ENCODE data around the genes VDAC1 and TXNDC15.

GRCh38 chr5:133999566-134000629 is 4.9 kb downstream of the VDAC1 start:
- RAMPAGE, long total RNA = no peak
- RRBS = no CpG with 5 or more reads among the region's 11 CpGs
PRO-cap:
- standard = no peak
- CoPRO, capped RNA only, 2 experiments = no peak in any of the 2 experiments
- CoPRO, capped and uncapped RNA, 2 experiments = no peak in any of the 2 experiments
- CoPRO, uncapped RNA only, 2 experiments = peak in 1 of 2 experiments; most common minus-strand start chr5:133999881 (in 1)
CAGE:
- cytosol, long polyA plus RNA = no peak
- long polyA plus RNA = no peak
- nucleolus, long total RNA = no peak
- nucleus, long polyA plus RNA = no peak

DNA sequence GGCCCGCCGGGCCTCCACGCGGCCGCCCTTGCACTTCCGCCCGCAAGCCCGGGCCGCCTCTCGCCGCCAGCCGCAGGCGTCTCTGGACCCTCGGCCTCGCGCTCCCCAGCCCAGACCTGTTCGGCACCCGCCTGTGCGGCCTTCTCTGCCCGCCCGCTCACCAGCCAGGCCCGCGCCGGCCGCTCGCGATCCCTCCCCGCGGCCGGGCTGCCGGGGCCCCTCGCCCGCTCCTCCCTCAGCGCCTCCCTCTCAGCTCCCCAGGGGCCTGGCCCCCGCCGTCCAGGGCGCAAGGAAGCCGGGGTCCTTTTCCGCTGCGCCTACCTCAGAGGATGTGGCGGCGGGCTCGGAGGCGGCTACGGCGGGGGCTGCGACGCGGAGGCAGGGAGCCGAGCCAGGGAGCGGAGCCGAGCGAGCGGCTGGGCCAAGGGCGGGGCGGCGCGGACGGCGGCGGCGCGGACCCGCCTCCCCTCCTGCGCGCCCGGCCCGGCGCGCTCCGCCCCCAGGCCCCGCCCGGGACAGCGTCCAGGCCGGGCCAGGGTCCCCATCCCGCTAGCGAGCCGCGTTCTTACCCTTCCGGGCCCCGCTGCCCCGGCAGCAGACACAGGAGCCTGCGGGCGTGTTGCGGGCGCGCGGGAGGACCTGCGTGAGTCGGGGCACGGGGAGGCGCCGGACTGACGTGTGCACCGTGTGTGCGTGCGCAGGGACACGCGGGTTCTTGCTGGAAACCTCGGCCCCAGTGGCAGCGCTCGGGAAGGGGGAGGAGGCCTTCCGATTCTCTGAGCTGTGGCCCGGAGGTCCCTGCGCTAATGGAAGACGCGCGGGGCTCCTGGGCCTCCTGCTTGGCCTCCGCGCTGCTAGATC is at the start of gene VDAC1:
Gene VDAC1, minus strand, starts transcription at position 650 of the 861 bp plus-strand sequence.
- RAMPAGE, long total RNA = start-site peak on the minus strand centred at position 387 of the sequence, 85 bp wide, 7,989 and 6,307 reads in 2 replicates
- RRBS = 2% methylated on average over 37 of the region's 110 CpGs
PRO-cap:
- standard = bidirectional peak, plus-strand start at position 515 of the sequence, minus-strand start at position 414 of the sequence
- CoPRO, capped RNA only, 2 experiments = peak in 2 of 2 experiments; most common plus-strand start position 502 of the sequence (in 1); most common minus-strand start position 398 of the sequence (in 1)
- CoPRO, capped and uncapped RNA, 2 experiments = peak in 1 of 2 experiments; most common plus-strand start position 525 of the sequence (in 1); most common minus-strand start position 418 of the sequence (in 1)
- CoPRO, uncapped RNA only, 2 experiments = peak in 2 of 2 experiments; most common plus-strand start position 534 of the sequence (in 1); most common minus-strand start position 380 of the sequence (in 2)
CAGE:
- cytosol, long polyA plus RNA = start-site peak on the minus strand centred at position 389 of the sequence, 88 bp wide, 520 and 496 reads in 2 replicates; start-site peak on the minus strand centred at position 664 of the sequence, 92 bp wide, 119 and 59 reads in 2 replicates
- long polyA plus RNA = start-site peak on the minus strand centred at position 386 of the sequence, 83 bp wide, 263 and 872 reads in 2 replicates
- nucleolus, long total RNA = no peak
- nucleus, long polyA plus RNA = start-site peak on the minus strand centred at position 387 of the sequence, 85 bp wide, 453 and 355 reads in 2 replicates

DNA sequence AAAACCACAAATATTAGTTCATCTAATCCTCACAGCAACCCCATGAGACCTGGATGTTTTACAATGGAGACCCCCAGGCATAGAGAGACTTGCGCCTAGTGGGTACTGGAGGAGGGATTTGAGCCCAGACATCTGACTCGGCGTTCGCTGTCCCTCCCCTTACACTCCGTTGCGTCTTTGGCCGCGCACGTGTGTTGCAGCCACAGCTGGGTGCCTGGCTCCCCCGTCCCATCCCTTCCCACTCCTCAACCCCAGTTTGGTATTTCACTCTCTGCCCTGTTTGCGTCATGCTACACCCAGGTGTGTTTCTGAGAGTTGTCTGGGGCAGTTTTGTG is 13.4 kb downstream of the TCF7 start:
- RAMPAGE, long total RNA = no peak
- RRBS = no CpG with 5 or more reads among the region's 11 CpGs
PRO-cap:
- standard = no peak
- CoPRO, capped RNA only, 2 experiments = no peak in any of the 2 experiments
- CoPRO, capped and uncapped RNA, 2 experiments = no peak in any of the 2 experiments
- CoPRO, uncapped RNA only, 2 experiments = no peak in any of the 2 experiments
CAGE:
- cytosol, long polyA plus RNA = no peak
- long polyA plus RNA = no peak
- nucleolus, long total RNA = no peak
- nucleus, long polyA plus RNA = no peak

DNA sequence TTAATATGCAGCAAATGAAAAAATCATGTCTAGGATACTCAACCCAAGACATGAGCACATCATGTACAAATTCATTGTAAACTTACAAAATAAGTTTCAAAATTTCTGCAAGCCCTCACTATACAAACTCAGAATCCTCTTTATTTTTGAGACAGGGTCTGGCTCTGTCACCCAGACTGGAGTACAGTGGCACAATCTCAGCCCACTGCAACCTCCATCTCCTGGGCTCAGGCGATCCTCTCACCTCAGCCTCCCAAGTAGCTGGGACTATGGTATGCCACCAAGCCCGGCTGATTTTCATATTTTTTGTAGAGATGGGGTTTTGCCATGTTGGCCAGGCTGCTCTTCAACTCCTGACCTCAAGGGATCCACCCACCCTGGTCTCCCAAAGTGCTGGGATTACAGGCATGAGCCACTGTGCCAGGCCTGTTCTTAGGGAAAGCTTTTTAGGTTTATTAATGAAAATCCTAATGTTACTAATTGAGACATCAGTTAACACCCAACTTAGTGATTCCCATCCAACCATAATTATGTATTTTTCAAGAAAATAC is 18.4 kb upstream of the SKP1 start:
- RAMPAGE, long total RNA = no peak
- RRBS = no CpG with 5 or more reads among the region's 2 CpGs
PRO-cap:
- standard = no peak
- CoPRO, capped RNA only, 2 experiments = no peak in any of the 2 experiments
- CoPRO, capped and uncapped RNA, 2 experiments = no peak in any of the 2 experiments
- CoPRO, uncapped RNA only, 2 experiments = peak in 2 of 2 experiments; most common minus-strand start position 142 of the sequence (in 2)
CAGE:
- cytosol, long polyA plus RNA = no peak
- long polyA plus RNA = no peak
- nucleolus, long total RNA = no peak
- nucleus, long polyA plus RNA = no peak

- RAMPAGE, long total RNA = no peak
- RRBS = no CpG with 5 or more reads among the region's 4 CpGs
PRO-cap:
- standard = no peak
- CoPRO, capped RNA only, 2 experiments = no peak in any of the 2 experiments
- CoPRO, capped and uncapped RNA, 2 experiments = no peak in any of the 2 experiments
- CoPRO, uncapped RNA only, 2 experiments = no peak in any of the 2 experiments
CAGE:
- cytosol, long polyA plus RNA = no peak
- long polyA plus RNA = no peak
- nucleolus, long total RNA = no peak
- nucleus, long polyA plus RNA = no peak
Observed at GRCh38 chr5:134241963-134242535, 16.2 kb upstream of the PPP2CA start.

- RAMPAGE, long total RNA = no peak
- RRBS = no CpG with 5 or more reads among the region's 14 CpGs
PRO-cap:
- standard = no peak
- CoPRO, capped RNA only, 2 experiments = no peak in any of the 2 experiments
- CoPRO, capped and uncapped RNA, 2 experiments = no peak in any of the 2 experiments
- CoPRO, uncapped RNA only, 2 experiments = no peak in any of the 2 experiments
CAGE:
- cytosol, long polyA plus RNA = no peak
- long polyA plus RNA = no peak
- nucleolus, long total RNA = no peak
- nucleus, long polyA plus RNA = no peak
Observed at GRCh38 chr5:134345463-134346579, 21.1 kb downstream of the CDKL3 start.

DNA sequence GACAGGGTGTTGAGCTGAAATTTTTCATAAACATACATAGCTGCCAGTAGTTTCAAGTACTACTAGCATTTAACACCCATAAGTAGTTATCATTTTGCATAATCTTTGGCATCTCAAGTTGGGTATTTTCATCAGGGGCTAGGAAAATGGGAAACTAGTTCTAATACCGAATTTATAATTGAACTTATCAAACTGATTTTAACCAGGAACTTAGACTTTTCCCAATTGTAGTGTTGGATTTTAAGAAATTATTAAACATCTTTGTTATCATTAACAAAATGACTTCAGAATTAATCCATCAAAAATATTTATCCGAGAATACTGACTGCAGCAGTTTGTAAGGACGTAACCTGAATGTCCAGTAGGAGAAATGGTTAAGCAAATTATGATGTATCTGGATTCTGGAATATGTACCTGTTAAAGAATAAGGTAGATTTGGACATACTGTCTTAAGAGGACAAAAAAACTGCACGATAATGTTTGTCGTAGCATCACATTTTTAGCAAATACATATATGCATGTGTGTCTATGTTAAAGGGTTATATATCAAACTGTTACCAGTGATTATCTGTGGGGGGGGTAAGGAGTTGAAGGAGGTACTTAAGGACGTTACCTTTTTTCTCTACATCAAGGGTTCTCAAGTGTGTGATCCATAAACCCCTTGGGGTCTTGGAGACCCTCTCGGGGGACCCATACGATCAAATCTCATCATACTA is 5.8 kb downstream of the UBE2B start:
- RAMPAGE, long total RNA = no peak
- RRBS = no CpG with 5 or more reads among the region's 8 CpGs
PRO-cap:
- standard = no peak
- CoPRO, capped RNA only, 2 experiments = no peak in any of the 2 experiments
- CoPRO, capped and uncapped RNA, 2 experiments = no peak in any of the 2 experiments
- CoPRO, uncapped RNA only, 2 experiments = peak in 2 of 2 experiments; most common plus-strand start position 230 of the sequence (in 1); most common minus-strand start position 437 of the sequence (in 1)
CAGE:
- cytosol, long polyA plus RNA = no peak
- long polyA plus RNA = no peak
- nucleolus, long total RNA = no peak
- nucleus, long polyA plus RNA = no peak

- RAMPAGE, long total RNA = no peak
- RRBS = no CpG with 5 or more reads among the region's 9 CpGs
PRO-cap:
- standard = no peak
- CoPRO, capped RNA only, 2 experiments = no peak in any of the 2 experiments
- CoPRO, capped and uncapped RNA, 2 experiments = no peak in any of the 2 experiments
- CoPRO, uncapped RNA only, 2 experiments = no peak in any of the 2 experiments
CAGE:
- cytosol, long polyA plus RNA = no peak
- long polyA plus RNA = no peak
- nucleolus, long total RNA = no peak
- nucleus, long polyA plus RNA = no peak
Observed at GRCh38 chr5:134427544-134428141, 16.0 kb upstream of the CDKN2AIPNL start.

DNA sequence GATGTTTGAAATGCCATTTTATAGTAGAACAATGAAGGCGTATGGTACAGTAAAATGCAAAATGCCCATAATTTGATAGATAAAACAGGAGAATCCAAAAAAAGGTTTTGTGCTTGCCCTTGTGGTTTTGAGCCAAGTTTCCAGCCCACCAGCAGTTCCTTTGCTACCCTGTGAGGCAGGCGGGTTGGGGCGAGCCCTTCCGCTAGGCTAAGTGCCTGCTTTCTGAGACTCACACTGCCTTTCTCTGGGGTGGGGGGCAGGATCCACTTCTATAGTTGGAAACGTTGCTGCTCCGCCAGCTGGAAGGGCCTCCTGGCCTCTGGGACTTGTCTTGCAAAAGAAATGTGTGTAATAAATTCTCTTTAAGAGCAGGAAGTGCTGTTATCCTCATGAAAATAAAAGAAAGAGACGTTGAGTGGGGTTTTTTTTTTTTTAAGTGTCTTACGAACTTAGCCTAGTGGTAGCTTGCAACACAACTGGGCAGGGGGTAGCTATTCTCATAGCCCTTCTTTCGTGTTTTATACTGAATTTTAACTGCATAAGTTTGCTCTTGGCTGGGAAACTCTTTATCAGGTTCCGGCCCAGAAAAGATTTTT is 19.6 kb downstream of the JADE2 start:
- RAMPAGE, long total RNA = no peak
- RRBS = no CpG with 5 or more reads among the region's 10 CpGs
PRO-cap:
- standard = no peak
- CoPRO, capped RNA only, 2 experiments = no peak in any of the 2 experiments
- CoPRO, capped and uncapped RNA, 2 experiments = no peak in any of the 2 experiments
- CoPRO, uncapped RNA only, 2 experiments = no peak in any of the 2 experiments
CAGE:
- cytosol, long polyA plus RNA = no peak
- long polyA plus RNA = no peak
- nucleolus, long total RNA = no peak
- nucleus, long polyA plus RNA = no peak

DNA sequence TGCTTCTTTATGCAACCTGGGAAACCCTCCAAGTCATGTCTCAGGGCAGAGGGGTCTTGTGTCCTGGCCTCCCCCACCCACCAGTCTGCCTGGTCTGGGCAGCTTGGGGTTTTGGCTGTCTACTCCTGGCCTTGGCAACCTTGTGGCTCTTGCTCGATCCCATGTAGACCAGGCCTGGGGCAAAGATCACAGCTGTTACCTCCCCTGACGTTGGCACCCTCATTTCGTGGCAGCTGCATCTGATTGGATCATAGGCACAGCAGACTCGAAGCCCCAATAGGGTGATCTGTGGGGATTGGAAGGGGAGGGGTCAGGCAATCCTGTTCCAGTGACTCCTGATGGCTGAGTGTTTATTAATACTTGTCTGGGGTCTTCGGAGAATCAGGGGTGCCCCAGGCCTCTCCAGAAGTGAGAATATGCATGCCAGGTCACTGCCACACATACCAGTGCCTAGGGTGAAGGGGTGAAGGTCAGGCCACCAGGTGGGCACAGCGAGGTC is 28.5 kb downstream of the JADE2 start:
- RAMPAGE, long total RNA = no peak
- RRBS = no CpG with 5 or more reads among the region's 6 CpGs
PRO-cap:
- standard = no peak
- CoPRO, capped RNA only, 2 experiments = no peak in any of the 2 experiments
- CoPRO, capped and uncapped RNA, 2 experiments = no peak in any of the 2 experiments
- CoPRO, uncapped RNA only, 2 experiments = no peak in any of the 2 experiments
CAGE:
- cytosol, long polyA plus RNA = no peak
- long polyA plus RNA = no peak
- nucleolus, long total RNA = no peak
- nucleus, long polyA plus RNA = no peak

DNA sequence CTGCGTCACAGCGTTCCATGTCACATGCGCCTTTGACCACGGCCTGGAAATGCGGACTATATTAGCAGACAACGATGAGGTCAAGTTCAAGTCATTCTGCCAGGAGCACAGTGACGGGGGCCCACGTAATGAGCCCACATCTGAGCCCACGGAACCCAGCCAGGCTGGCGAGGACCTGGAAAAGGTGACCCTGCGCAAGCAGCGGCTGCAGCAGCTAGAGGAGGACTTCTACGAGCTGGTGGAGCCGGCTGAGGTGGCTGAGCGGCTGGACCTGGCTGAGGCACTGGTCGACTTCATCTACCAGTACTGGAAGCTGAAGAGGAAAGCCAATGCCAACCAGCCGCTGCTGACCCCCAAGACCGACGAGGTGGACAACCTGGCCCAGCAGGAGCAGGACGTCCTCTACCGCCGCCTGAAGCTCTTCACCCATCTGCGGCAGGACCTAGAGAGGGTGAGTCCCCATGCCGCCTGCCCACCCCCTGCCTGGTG is 40.7 kb downstream of the JADE2 start:
- RAMPAGE, long total RNA = no peak
- RRBS = no CpG with 5 or more reads among the region's 24 CpGs
PRO-cap:
- standard = no peak
- CoPRO, capped RNA only, 2 experiments = no peak in any of the 2 experiments
- CoPRO, capped and uncapped RNA, 2 experiments = no peak in any of the 2 experiments
- CoPRO, uncapped RNA only, 2 experiments = no peak in any of the 2 experiments
CAGE:
- cytosol, long polyA plus RNA = no peak
- long polyA plus RNA = no peak
- nucleolus, long total RNA = no peak
- nucleus, long polyA plus RNA = no peak

DNA sequence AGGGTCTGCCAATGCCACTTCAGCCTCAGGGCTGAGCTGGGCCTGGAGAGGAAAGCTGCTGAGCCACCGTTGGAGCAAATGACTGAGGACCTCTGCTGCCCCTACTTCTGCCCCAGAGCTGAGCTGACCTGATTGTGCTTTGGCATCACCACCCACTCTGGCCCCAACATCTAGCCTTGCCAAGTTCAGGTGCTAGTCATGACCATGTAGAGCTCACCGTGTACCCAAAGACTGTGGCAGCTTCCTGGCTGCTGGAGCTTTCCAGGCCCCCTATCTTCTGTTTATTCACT is 49.0 kb downstream of the JADE2 start:
- RAMPAGE, long total RNA = no peak
- RRBS = no CpG with 5 or more reads among the region's 2 CpGs
PRO-cap:
- standard = no peak
- CoPRO, capped RNA only, 2 experiments = no peak in any of the 2 experiments
- CoPRO, capped and uncapped RNA, 2 experiments = no peak in any of the 2 experiments
- CoPRO, uncapped RNA only, 2 experiments = no peak in any of the 2 experiments
CAGE:
- cytosol, long polyA plus RNA = no peak
- long polyA plus RNA = no peak
- nucleolus, long total RNA = no peak
- nucleus, long polyA plus RNA = no peak

DNA sequence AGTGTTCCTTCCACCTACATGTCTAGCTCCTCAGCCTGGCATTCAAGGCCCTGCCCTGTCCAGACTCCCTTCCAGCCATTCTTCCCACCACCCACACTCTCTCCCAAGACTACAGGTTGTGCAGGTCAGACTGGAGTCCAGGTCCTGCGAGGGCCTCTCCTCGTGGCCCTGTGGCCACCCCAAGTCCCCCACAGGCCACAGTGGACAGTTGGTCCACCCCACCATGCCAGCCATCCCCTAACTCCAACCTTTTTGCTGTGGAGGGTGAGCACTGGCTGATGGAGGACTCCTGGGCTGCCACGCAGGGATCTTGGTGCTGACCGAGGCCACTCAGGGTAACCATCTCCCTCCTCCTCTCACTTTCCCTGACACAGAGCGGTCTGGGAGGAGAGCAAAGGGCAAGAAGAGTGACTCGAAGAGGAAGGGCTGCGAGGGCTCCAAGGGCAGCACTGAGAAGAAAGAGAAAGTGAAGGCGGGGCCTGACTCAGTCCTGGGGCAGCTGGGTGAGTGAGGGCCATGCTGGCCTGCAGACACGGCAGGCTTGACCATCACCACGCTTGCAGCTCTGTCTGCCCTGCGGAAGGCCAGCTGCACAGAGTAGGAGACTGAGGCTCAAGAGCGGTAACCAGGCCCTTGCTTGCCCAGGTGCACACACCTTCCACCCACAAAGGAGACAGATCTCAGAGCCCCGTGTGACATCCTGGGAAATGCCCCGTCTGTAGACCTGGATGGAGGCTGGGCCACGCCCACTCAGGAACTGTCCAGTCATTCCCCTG is 51.1 kb downstream of the JADE2 start:
- RAMPAGE, long total RNA = no peak
- RRBS = no CpG with 5 or more reads among the region's 15 CpGs
PRO-cap:
- standard = no peak
- CoPRO, capped RNA only, 2 experiments = no peak in any of the 2 experiments
- CoPRO, capped and uncapped RNA, 2 experiments = no peak in any of the 2 experiments
- CoPRO, uncapped RNA only, 2 experiments = no peak in any of the 2 experiments
CAGE:
- cytosol, long polyA plus RNA = no peak
- long polyA plus RNA = no peak
- nucleolus, long total RNA = no peak
- nucleus, long polyA plus RNA = no peak

- RAMPAGE, long total RNA = no peak
- RRBS = no CpG with 5 or more reads among the region's 3 CpGs
PRO-cap:
- standard = no peak
- CoPRO, capped RNA only, 2 experiments = no peak in any of the 2 experiments
- CoPRO, capped and uncapped RNA, 2 experiments = no peak in any of the 2 experiments
- CoPRO, uncapped RNA only, 2 experiments = peak in 2 of 2 experiments; most common plus-strand start chr5:134780736 (in 1)
CAGE:
- cytosol, long polyA plus RNA = no peak
- long polyA plus RNA = no peak
- nucleolus, long total RNA = no peak
- nucleus, long polyA plus RNA = no peak
Observed at GRCh38 chr5:134780717-134781405, 22.3 kb downstream of the DDX46 start.

DNA sequence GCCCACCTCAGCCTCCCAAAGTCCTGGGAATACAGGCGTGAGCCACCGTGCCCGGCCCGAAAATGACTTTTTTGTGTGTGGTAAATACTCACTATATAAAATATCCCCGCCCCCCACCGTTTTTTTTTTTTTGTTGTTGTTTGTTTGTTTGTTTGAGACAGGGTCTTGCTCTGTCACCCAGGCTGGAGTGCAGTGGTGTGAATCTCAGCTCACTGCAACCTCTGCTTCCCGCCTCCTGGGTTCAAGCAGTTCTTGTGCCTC is 39.4 kb downstream of the DDX46 start:
- RAMPAGE, long total RNA = no peak
- RRBS = no CpG with 5 or more reads among the region's 7 CpGs
PRO-cap:
- standard = no peak
- CoPRO, capped RNA only, 2 experiments = no peak in any of the 2 experiments
- CoPRO, capped and uncapped RNA, 2 experiments = no peak in any of the 2 experiments
- CoPRO, uncapped RNA only, 2 experiments = no peak in any of the 2 experiments
CAGE:
- cytosol, long polyA plus RNA = no peak
- long polyA plus RNA = no peak
- nucleolus, long total RNA = no peak
- nucleus, long polyA plus RNA = no peak

DNA sequence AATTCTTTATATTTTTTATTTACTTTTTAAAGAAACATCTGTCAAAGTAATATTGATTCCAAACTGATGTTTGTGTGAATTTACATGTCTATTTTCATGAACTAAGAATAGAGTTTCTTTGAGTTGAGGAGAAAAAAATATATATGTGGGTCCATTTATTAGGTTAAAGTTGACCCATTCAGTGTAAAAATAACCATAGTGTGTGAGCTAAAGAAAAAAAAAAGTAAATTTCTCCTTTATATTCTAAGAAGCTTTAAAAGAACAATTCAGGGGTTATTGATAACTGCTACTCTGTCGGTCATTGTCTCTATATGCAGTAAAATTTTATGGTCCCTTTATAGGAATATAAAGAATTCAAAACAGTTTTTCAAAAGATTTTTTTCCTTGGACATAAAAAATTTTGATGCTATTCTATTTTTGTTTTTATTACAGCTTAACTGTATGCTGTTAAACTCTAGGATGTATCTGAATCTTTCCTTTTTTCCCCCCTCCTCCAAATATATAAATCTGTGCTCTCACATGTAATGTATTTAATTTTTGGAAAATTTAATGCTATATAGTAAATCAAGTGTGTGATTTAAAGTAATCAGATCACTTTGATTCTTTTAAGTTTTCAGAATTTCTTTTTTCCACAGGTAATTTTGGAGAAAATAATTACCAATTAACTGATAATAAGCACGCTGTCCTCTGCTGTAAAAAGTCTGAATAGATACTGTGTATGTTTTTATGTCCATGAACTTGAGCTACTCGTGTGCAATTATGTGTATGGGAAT is 13.3 kb downstream of the C5orf24 start:
- RAMPAGE, long total RNA = no peak
- RRBS = no CpG with 5 or more reads among the region's 3 CpGs
PRO-cap:
- standard = no peak
- CoPRO, capped RNA only, 2 experiments = no peak in any of the 2 experiments
- CoPRO, capped and uncapped RNA, 2 experiments = no peak in any of the 2 experiments
- CoPRO, uncapped RNA only, 2 experiments = peak in 1 of 2 experiments; most common plus-strand start position 226 of the sequence (in 1)
CAGE:
- cytosol, long polyA plus RNA = no peak
- long polyA plus RNA = no peak
- nucleolus, long total RNA = no peak
- nucleus, long polyA plus RNA = start-site peak on the plus strand centred at position 286 of the sequence, 36 bp wide, 235 and 180 reads in 2 replicates; start-site peak on the plus strand centred at position 551 of the sequence, 228 bp wide, 93 and 45 reads in 2 replicates

DNA sequence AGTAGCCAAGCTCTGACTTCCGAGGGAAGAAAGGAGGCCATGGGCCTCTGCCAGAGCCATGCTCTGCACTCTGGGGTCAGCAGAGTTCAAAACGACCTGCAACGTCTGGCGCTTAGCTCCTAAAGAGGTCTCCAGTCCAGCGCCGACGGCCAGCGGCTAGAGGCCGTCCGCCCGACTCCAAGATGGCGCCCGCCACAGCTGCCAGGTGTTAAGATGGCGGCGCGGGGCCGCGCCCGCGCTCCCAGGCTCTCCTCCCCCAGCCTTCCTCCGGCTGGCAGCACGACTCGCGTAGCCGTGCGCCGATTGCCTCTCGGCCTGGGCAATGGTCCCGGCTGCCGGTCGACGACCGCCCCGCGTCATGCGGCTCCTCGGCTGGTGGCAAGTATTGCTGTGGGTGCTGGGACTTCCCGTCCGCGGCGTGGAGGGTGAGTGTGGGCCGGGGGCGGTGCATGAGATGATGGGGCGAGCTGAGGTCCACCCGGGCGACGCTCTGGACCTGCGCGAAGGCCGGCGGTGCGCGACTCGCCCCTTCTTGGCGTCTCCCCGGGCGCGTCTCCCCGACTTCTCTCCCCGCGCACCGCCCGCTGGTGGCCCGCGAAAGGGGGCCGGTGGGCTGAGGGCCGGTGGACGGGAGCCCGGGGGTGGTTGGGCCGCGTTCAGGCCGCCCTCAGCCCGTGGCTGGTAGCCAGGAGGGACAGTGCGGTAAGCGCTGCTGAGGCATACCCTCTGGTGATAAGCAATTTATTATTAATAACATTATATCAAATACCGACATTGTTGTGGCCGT is at the start of gene TXNDC15:
Gene TXNDC15, plus strand, starts transcription at position 266 of the 787 bp plus-strand sequence.
- RAMPAGE, long total RNA = no peak
- RRBS = 53% methylated on average over 28 of the region's 77 CpGs
PRO-cap:
- standard = bidirectional peak, plus-strand start at position 266 of the sequence, minus-strand start at position 158 of the sequence; bidirectional peak, plus-strand start at position 450 of the sequence, minus-strand start at position 589 of the sequence
- CoPRO, capped RNA only, 2 experiments = peak in 2 of 2 experiments; most common plus-strand start position 204 of the sequence (in 1); most common minus-strand start position 158 of the sequence (in 2)
- CoPRO, capped and uncapped RNA, 2 experiments = peak in 2 of 2 experiments; most common plus-strand start position 204 of the sequence (in 1); most common minus-strand start position 178 of the sequence (in 2)
- CoPRO, uncapped RNA only, 2 experiments = peak in 2 of 2 experiments; most common plus-strand start position 204 of the sequence (in 1); most common minus-strand start position 121 of the sequence (in 1)
CAGE:
- cytosol, long polyA plus RNA = no peak
- long polyA plus RNA = no peak
- nucleolus, long total RNA = no peak
- nucleus, long polyA plus RNA = start-site peak on the plus strand centred at position 279 of the sequence, 33 bp wide, 33 and 17 reads in 2 replicates

GRCh38 chr5:134964173-134965114 is 3.3 kb upstream of the CATSPER3 start:
- RAMPAGE, long total RNA = no peak
- RRBS = no CpG with 5 or more reads among the region's 12 CpGs
PRO-cap:
- standard = no peak
- CoPRO, capped RNA only, 2 experiments = no peak in any of the 2 experiments
- CoPRO, capped and uncapped RNA, 2 experiments = no peak in any of the 2 experiments
- CoPRO, uncapped RNA only, 2 experiments = peak in 1 of 2 experiments; most common plus-strand start chr5:134964184 (in 1)
CAGE:
- cytosol, long polyA plus RNA = no peak
- long polyA plus RNA = no peak
- nucleolus, long total RNA = no peak
- nucleus, long polyA plus RNA = no peak